Right common carotid artery plus branches (tissue), 1 donor: ENCODE measurements around a stretch of chr15.

DNA sequence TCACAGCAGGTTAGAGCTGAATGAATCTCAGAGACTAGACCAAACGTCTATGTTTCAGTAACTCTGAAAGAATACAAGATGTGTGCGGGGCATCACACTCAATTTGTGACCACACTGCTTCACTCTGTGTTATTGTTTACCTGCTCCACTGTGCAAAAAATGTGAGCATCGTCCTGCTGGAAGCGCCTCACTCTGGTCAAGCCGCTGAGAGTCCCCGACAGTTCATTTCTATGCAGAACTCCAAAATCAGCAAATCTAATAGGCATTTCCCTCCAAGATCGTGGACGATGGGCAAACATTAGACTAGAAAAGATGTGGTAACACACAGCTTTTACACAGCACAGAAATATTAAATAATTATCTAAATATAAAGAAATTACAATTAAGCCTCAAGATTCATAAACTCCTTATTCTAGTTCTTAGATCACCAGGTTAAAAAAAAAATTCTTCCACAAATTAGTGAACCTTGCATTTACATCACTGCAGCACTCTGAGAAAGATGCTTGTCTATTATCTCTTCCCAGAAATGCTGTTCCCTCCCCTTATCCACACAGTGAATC is 31.8 kb upstream of the TM2D3 start:
- PRO-cap, result no peak